Pulmonary artery (tissue), 1 donor: ENCODE measurements around the genes ZNF41, SSX5, SSX3, SLC38A5 and WDR13.

DNA sequence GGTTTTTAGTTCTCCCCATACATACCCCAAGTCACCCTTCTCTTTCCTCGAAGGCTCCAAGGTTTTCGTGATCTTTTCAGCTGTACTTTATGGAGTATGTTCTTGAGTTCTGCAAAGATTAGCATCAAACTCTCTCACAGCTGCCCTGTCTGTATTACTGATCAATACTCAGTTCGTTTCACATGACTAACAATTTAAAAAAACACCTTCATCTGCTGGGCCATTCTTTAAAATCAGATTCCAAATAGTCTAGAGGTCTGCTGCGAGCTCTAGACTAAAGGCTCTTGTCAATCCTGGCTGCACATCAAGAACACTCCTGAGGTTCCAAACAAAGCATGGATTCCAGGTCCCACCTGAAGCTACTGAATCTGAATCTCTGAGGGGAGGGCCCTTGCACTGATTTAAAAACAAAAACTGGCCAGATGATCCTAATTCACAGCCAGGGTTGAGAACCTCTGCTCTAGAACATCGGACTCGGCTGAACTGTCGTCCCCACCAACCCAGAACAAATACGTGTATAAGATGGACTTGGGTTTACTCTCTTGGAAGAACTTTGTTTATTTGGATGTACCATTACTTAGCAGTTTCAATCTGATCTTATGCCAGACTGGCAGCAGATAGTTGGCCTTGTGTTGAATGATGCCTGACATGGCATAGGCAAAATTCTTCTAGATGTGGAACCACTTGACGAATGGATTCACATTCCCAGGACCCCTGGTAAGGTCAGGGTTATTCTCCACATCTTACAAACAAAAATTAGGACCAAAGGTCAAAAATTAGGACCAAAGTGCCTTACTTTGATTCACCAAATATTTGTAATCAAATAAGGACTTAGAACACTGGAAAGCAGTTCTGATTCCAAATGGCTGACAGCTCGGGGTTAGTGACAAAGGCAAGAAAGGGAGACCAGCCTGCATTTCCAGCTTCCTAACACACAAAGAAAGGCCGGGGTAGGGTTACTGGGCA is 28.9 kb downstream of the CHST7 start:
- PRO-cap, result no peak

DNA sequence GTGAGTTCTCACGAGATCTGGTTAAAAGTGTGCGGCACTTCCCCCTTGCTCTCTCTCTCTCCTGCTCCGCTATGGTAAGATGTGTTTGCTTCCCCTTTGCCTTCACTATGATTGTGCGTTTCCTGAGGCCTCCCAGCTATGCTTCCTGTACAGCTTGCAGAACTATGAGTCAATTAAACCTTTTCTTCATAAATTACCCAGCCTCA is 53.1 kb downstream of the CHST7 start:
- PRO-cap, result no peak

GRCh38 chrX:46838153-46838706 is 1.4 kb downstream of the RP2 start:
- PRO-cap, result no peak

GRCh38 chrX:46918274-46918966 is 6.2 kb downstream of the JADE3 start:
- PRO-cap, result no peak

DNA sequence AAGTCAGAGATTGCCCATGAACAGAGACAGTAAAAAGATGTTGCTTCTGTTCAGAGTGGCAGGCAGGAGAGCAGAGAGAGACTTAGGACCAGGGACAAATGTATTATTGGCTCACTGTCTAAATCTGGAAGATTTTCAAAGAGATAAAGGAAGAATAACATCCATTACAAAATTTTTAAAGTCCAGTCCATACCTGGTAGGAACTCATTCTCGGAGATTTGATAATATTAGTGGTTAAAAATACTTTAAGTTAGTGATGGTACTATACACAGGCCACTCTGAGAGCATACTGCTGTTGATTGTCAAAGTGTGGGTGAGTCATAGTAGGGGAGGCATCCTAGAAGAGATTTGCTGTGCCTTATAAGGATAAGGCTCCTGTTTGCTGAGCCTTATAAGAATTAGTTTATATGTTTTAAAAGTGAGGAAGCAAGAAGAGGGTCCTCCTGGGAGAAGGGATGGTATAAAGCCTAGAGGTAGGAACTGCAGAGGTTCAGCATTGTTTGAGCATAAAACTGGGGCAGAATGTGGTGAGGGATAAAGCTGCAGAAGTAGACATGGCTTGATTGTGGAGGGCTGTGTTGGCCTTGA is 53.1 kb downstream of the JADE3 start:
- PRO-cap, result no peak

DNA sequence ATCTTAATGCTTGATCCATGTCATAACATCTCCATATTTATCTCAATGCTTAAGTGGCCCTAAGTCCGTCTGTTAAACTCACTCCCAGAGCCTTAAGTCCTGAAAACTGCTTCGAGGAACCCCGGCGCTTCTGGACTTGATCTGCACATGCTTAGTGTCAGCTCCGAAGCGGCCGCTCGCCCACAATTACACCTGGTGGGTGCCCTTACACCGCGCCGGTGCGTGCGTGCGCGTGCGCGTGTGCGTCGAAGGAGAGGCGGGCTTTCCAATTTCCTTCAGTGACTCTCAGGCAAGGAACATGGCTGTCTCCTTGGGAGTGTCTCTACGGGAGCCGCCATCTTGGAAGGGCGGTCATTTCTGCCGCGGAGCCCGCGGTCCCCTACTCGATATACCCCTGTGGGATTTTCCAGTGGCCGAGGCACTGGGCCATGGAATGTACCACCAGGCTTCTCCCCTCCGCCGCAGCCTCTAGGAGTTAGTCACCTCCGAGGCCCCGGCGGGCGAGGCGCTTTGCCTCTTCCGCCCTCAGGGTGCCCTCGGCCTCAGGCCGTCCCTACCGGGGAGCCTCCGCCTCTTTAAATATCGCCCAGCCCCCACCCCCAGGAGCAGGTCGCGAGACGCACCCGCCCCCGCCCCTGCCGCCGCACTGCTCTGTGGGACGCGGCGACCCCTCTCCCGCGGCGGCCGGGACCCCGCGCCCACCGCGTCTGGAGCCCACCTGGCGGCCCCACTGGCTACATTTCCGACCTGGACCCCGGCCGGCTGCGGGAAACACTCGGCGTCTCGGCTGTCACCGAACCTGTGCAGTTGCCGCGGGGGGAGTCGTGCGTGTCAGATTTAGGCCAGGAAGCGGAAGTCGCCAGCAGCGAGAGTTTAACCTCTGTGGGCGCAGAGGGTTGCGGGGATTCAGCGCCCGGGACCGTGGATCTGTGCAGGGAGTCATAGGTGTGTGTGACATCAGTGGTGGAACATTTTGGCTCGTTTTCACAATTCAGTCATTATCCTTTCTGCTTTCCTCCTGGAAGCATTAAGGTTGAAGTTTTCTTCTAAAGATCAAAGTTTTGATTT is at the start of gene ZNF41:
ZNF41 (minus strand) TSS at position 846 of the 1,068 bp plus-strand sequence.
- PRO-cap, result unidirectional peak, plus-strand start at position 278 of the sequence; unidirectional peak, plus-strand start at position 319 of the sequence

GRCh38 chrX:47483458-47484235 is 625 bp upstream of the ZNF41 start:
- PRO-cap, result no peak

DNA sequence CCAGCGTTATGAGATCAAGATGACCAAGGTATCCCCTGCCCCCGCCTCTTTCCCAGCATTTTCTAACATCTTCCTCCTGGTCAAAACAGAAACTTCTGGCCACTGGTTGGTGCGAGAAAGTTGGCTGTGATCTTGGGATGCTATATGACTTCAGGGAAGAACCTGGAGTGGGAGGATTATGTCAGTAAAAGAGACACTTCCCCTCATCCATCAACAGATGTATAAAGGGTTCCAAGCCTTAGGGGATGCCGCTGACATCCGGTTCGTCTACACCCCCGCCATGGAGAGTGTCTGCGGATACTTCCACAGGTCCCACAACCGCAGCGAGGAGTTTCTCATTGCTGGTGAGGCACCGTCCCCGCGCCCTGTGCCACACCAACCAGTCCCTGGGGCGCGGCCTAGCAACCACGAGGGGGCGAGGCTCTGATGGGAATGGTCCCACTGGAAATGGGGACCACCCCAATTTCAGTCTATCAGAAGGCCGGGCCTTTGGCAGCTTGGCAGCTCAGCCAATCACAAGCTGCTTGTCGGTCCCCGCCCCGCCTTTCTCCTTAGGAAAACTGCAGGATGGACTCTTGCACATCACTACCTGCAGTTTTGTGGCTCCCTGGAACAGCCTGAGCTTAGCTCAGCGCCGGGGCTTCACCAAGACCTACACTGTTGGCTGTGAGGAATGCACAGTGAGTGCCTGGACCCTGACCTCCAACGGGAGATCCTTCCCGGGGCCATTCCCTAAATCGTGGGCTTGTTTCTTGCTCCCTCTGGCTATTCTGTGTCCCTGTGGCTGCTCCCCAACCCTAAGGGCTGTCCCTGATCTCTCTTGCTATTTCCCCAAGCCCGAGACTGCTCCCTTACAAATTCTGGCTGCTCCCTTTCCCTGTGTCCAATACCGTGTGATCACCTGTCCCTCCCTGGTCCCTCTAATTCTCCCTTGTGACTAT is 3.0 kb downstream of the TIMP1 start:
- PRO-cap, result no peak

DNA sequence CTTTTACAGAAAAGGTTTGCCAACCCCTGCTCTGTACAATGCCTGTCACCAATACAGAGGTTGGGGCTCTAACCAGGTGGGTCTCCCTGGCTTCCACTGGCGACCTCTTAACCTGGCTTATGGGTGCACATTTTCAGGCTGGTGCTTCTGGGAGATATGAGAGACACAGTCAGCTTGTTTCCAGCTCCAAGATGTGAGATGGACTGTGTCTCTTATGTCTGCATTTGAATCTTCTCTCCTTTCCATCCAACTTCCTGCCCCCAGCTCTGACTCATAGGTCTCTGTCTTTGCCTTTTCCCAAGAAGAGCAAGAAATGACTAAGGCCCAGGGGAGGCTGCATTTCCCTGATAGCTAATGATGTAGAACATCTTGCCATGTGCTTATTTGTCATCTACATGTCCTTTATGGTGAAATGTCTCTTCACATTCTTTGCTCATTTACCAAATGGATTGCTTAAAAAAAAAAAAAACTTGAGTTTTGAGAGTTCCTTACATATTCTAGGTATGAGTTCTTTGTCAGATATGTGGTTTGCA is 3.2 kb upstream of the UXT start:
- PRO-cap, result no peak

- PRO-cap, result no peak
Measured at GRCh38 chrX:47676349-47676949, 17.5 kb upstream of the UXT start.

DNA sequence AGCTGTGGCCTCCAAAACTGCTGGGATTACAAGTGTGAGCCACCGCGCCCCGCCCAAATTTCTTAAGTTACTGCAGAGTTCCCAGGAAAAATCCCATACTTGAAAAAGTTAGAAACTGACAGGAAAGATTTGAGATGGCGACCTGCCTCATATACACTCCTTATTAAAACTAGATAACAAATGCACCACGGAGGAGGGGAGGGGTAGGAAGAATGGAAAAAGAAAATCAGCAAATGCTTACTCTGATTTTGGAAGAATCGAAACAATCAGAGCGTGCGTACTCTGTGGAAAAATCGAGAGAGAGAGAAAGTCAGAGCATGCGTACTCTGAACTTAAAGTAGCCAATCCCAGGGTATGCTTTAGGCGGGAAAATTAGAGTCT is at the start of gene SSX5:
SSX5 (minus strand) TSS at position 306 of the 381 bp plus-strand sequence.
- PRO-cap, result no peak

DNA sequence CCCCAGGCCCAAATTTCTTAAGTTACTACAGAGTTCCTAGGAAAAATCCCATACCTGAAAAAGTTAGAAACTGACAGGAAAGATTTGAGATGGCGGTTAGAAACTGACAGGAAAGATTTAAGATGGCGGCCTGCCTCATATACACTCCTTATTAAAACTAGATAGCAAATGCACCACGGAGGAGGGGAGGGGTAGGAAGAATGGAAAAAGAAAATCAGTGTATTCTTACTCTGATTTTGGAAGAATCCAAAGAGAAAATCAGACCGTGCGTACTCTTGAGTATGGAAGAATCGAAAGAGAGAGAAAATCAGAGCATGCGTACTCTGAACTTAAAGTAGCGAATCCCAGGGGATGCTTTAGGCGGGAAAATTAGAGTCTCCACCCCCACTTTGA is at the start of gene SSX3:
SSX3 (minus strand) TSS at position 299 of the 393 bp plus-strand sequence.
- PRO-cap, result no peak

- PRO-cap, result no peak
Measured at GRCh38 chrX:48469900-48470613, at the start of gene SLC38A5. SLC38A5 (minus strand) TSS chrX:48470260.

- PRO-cap, result no peak
Measured at GRCh38 chrX:48482146-48482940, 6.3 kb downstream of the FTSJ1 start.

DNA sequence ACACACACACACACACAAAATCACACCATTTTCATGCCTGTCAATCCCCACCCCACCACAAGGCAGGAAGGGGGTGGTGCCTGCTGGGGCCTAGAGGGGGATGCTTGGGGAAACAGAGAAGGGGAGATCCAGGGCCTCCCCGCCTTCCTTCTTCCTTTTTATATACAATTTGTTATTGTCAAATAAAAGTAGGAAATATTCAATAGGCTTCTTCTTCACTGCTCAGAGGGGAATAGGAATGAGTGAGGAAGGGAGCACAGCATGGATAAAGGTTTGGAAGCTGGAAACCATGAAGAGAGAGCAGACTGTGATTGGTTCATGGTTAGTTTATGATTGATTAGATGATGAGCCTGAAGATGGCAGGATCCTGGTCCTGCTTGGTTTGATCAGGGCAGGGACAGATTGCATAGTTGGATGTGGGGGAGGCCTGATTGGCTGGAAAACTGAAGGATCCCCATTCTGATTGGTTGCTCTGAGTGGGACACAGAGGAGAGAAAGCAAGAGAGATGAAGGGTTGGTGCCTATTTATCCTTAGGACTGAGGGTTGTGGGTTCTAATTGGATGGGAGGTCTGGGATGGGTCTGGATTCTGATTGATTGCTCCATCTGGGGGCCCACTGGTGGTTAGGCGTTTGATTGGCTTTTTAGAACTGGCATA is 874 bp upstream of the EBP start:
- PRO-cap, result no peak

GRCh38 chrX:48597278-48598425 is at the start of gene WDR13:
WDR13 (plus strand) TSS chrX:48597492.
- PRO-cap, result unidirectional peak, plus-strand start at chrX:48597528; bidirectional peak, plus-strand start at chrX:48597786, minus-strand start at chrX:48597707; bidirectional peak, plus-strand start at chrX:48598165, minus-strand start at chrX:48598034

GRCh38 chrX:48598433-48598955 is 1.2 kb downstream of the WDR13 start:
- PRO-cap, result no peak

DNA sequence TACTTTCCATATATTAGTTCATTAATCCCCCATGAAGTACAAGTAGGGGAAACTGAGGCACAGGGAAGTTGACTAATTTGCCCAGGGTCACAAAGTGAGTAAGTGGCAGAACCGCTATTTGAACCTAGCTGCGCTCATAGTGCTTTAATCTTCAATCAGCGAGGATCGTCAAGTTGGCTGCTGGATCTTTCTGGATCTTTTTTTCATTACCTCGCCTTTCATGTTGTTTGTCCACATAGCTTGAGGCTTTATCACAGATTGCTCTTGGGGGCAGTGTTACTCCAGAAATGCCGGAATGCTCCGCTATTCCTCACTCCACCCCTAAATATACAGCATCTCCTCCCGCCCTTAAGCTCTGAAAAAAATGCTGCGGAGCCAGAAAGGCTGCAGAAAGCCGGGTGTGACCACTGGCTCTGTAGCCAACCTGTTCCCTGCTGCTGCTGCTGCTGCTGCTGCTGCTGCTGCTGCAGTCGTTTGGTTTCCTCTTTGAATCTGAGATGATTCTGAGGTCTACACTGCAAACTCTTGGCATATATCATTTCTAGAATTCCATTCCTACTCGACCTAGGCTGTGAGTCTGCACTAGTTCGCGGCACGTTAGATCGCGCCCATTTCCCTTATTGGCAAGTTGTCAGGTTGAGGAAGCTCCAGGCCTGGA is 34.1 kb downstream of the WDR13 start:
- PRO-cap, result no peak

- PRO-cap, result no peak
Measured at GRCh38 chrX:48685427-48686057, 1.9 kb downstream of the WAS start.

- PRO-cap, result no peak
Measured at GRCh38 chrX:48831176-48831590, 4.2 kb downstream of the PCSK1N start.